Anterior vena cava (tissue), 1 donor: ENCODE measurements around a stretch of chr6.

- PRO-cap, result no peak
These were observed 34.7 kb downstream of the C6orf52 start for GRCh38 chr6:10659710-10660114.

DNA sequence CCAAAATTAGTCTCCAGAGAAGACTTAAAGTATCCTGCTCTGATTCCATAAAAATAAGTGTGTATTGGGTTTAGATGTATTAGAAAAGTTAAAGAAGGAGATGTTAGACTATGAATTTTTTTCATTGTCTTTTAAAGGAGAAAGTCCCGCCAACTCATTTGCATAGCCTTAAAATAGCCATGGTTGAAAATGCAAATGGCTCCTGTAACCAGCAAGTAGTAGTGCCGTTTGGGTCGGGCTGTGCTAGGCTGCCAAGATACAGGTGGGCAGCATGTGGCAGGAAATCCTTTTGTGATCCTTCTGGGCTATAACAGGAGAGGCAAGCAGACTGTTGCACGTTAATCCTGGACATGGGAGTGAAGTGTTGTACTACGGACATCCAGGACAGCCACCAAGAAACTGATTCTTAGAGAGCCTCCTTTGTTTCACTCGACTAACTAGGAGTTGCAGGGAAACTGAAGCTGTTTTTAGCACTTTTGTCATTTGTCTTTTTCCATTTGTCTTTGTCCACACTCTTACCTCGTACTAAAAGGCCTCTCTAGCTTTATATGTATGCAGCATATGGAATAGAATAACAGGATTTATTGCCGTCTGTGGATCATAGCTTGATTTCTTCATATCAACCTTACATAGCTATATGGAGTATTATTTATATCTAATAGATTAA lies 17.8 kb downstream of the ELOVL2 start:
- PRO-cap, result no peak

DNA sequence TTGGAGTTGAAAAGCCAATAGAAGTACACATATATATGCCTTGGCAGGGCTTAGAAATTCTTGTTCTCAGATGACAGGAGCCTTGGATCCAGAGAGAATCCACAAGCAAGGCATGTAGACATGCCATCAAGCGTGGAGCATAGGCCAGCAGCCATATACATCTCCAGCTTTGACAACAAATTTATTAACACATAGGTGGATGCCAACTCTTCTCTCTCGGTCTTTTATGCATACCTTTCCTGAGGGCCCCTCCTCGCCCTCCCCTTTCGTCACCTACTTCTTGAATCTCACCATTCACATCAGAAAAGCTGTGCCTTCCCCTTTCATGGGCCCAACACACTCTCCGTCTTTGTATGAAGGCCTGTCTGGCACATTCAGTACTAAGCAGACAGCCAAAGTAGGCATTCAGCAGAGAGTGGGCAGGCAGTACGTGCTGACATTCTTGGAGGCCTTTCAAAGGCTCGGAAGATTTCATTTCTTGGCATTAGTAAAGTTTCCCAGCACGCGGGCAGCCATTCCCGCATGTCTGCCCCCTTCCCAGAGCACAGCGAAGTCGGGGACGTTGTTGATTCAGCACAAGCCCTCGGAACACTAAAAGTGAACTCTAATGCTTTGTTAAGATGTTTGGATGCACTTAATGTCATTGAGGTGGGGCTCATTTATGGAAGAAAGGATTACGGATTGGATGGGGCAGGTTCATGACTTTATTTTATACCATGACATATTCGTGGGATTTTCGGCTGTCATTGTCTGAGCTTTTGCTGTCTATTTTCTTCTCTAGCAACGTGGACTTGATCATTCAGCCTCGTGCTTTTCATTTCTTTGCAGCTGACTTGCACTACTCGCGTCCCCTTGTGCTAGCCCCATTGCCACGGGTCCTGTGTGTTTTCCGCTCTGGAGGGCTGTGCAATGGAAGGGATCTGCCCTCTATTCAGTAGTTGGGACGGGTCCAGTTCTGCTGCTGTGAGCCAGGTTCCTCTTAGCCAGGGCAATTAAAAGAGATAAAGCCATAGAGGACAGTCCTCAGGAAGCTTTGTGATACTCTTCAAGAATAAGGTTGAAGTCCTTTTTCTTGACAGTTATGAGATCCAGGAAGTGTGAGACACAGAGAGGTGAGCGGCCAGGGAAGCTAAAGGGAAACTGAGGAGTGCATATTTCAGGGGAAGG lies 17.9 kb downstream of the NEDD9 start:
- PRO-cap, result no peak

- PRO-cap, result no peak
These were observed 12.3 kb downstream of the NEDD9 start for GRCh38 chr6:11220132-11220675.

GRCh38 chr6:11221981-11222408 lies 10.5 kb downstream of the NEDD9 start:
- PRO-cap, result no peak

DNA sequence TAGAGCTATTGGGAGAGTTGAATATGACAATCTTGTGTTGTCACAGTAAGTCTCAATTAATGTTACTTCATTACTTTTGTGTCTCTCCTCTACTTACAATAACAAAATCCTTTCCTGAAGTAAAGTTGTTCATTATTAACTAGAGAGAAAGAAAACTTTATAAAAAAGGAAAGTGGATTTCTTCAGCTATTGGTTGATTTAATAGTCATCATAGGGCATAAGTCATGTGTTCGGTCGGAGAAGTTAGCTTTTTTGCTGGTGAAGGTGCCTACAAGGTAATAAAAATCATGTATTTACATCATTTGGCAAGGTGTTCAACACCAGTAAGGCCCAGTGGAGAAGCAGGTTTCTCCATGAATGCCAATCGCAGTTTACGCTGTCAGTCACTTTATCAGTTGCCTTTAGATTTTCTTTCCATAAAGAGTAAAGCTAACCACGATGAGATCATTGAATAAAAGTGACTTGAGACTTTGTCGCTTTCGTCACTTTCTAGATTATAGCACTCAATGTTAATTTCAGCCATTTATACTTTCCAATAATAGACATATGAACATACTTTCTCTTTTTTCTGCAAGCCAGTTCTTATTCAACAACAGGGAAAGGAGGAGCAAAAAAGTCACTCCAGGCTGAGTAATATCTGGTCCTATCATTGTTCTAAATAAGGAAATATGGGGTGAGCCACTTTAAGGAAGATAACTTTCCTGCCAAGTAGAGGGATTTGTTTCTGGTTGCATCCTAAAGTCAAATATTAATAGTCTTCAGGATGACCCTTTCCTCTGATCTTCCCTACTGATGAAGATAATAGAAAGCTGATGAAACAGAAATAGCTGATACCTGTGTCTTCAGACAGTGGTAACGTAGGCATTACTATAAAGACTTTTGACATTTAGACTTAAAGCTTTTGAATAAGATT lies 1.8 kb downstream of the NEDD9 start:
- PRO-cap, result no peak

DNA sequence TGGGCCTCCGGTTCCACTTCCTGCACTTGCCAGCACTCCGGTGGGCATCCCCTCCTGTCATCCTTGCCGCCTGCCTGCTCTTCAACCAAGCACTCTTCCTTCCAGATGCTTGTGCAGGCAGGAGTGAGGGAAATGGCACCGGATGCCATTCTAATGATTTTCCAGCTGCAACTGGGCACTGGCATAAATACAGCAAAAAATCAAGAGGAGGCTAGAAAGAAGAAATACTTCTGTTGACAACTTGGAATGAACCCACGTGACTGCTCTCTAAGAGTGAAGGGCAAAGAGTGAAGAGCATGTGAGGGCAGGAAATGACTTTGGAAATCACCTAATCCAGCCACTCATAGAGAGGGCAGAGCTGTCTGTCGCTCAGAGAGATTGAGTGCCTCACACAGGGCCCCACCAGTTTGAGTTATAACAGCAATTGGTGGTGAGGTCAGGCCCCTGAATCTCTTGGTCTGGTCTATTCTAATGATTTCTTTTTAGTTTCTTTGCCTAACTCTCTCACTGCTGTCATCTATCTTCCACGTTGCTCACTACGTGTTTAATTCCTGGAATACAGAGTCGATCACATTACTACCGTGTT lies 3.9 kb upstream of the NEDD9 start:
- PRO-cap, result no peak

GRCh38 chr6:11241716-11242307 lies 9.3 kb upstream of the NEDD9 start:
- PRO-cap, result no peak

DNA sequence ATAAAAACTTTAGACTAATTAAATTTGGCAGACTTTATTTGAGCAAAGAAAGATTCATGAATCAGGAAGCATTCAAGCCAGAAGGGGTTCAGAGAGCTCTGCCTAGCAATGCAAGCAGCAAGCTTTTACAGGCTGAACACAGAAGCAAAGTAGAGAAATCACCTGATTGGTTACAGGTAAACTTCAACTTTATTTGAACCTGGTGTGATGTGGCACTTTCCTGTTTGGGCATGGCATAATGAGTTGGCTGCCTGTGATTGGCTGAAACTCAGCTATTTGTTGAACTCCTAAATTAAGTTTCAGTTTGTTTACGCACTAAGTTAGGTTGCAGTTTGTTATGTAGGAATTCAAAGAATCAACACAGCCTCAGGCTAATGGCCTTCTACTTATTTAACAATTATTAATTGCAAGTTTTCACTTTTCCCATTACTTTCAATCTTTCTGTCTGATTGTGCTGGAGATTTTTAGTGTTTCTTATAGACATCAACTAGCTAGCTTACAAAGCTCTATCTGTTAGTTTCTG lies 122.9 kb upstream of the TMEM170B start:
- PRO-cap, result no peak

DNA sequence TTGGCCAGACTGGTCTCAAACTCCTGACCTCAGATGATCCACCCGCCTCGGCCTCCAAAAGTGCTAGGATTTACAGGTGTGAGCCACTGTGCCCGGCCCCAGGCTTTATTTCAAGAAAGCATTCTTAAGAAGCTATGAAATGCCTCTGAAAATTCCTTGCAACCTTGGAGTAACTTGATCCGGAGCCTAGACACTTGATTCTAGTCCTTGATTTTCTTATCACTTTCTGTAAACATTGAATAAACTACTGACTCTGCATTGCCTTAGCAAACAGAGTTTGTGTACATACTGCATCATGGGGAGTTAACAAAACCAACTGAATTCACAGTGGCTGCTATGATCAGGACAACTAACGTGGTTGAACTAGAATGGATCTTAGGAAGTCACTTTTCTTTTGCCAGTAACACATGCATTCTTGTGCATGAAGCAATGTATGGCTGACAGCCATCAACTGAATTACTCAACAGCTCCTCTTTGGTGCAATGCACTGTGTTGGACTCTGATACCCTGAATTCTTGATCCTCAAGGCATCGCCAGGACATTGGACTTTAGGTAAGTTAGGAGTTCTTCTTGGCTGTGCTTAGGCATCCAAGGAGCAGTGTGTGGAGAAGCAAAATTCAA lies 102.8 kb upstream of the TMEM170B start:
- PRO-cap, result no peak

DNA sequence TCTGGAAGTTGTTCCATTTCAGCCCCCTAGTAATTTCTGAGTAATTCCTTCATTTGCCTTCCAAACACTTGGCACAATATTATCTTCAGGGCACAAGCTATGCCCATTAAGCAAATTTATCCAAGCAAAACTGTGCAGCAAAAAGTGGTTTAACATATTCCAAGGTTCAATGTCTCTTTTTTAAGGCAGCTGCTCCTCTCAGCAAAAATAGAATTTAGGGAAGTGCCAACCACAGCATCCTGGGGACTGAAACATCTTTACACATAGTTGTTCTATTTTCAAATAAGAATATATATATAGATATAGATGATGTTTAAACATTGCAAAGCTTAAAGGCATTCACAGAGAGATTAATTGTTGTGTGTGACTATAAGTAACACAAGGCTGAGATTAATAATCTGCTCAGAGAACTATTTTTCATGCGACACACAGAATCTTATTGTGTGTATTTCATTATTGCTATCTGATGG lies 75.2 kb upstream of the ADTRP start:
- PRO-cap, result no peak

DNA sequence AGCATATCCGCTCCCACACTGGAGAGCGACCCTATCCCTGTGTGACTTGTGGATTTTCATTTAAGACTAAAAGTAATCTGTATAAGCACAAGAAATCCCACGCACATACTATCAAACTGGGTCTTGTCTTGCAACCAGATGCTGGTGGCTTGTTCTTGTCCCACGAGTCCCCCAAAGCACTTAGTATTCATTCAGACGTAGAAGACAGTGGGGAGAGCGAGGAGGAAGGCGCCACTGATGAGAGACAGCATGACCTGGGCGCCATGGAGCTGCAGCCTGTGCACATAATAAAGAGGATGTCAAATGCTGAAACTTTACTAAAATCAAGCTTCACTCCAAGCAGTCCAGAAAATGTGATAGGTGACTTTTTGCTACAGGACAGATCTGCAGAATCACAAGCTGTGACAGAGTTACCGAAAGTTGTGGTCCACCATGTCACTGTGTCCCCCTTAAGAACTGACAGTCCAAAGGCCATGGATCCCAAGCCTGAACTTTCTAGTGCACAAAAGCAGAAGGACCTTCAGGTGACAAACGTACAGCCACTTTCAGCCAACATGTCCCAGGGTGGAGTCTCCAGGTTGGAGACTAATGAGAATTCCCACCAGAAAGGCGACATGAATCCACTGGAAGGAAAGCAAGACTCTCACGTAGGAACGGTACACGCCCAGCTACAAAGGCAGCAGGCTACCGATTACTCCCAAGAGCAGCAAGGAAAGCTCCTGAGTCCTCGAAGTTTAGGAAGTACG lies 109.1 kb downstream of the HIVEP1 start:
- PRO-cap, result no peak

DNA sequence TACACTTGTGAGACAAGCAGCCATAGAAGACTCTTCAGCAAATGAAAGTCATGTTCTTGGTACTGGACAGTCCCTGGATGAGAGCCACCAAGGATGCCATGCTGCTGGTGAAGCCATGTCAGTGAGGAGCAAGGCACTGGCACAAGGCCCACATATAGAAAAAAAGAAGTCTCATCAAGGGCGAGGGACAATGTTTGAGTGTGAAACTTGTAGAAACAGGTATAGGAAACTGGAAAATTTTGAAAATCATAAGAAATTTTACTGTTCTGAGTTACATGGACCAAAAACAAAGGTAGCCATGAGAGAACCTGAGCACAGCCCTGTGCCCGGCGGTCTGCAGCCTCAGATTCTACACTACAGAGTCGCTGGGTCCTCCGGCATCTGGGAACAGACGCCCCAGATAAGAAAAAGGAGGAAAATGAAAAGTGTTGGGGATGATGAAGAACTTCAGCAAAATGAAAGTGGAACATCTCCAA lies 110.4 kb downstream of the HIVEP1 start:
- PRO-cap, result no peak

GRCh38 chr6:12233593-12233871 lies 56.6 kb upstream of the EDN1 start:
- PRO-cap, result no peak

DNA sequence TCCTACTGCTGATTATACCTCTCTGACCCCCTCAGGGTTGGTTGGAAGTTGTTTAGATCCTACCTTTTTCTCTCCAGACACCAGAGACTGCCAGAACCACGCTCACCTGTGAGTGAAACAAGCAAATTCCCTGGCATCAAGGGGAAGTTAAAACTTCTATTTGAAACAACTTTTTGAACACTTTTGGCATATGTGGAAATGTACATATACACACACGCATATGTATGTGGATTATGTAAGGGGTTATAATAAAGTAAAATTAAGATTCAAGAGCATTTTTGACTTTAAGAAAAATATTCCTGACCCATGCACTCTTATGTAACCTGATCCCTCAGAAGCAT lies 40.4 kb upstream of the EDN1 start:
- PRO-cap, result no peak

DNA sequence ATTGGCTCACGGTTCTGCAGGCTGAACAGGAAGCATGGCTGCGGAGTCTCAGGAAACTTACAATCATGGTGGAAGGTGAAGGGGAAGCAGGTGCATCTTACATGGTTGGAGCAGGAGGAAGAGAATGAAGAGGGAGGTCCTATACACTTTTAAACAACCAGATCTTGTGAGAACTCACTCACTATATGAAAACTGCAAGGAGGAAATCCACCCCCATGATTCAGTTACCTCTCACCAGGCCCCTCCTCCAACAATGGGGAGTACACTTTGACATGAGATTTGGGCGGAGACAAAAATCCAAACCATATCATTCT lies 60.4 kb downstream of the EDN1 start:
- PRO-cap, result no peak

GRCh38 chr6:12483524-12484361 lies 193.6 kb downstream of the EDN1 start:
- PRO-cap, result no peak

DNA sequence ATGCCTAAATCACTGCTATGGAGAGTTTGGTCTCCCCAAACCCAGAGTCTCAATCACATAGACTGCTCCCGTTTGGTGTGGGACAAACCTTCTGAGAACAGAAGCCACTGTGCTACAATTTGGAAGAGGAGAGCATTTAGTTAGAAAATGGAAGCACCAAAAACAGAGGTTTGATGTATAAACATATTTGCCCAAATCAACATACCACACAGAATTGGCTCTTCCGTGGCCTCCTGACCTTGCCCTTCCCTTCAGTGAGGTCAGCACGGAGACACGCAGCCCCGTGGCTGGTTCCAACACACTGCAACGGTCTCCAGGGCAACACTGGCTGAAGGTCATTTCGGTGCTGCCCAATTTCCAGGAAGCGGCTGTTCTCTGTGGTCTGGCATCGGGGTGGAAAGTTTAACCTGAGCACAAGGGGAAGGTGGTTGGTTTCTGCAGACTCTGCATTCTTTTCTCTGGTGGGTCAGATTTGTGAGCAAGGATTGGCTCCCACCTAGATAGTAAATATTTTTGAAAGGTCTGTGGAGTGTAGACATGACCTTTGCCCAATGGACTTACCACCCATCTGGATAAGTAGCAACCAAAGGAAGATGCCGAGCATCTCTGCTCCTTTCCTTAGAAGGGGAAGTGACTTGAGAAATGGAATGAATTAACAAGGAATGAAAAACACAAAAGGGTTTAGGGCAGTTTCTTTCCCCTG lies 177.7 kb upstream of the PHACTR1 start:
- PRO-cap, result no peak

GRCh38 chr6:13044279-13044786 lies 284.0 kb downstream of the TBC1D7 start:
- PRO-cap, result no peak

- PRO-cap, result no peak
These were observed 53.3 kb downstream of the TBC1D7 start for GRCh38 chr6:13274939-13275453.